Skeletal muscle satellite cell (primary cell): ENCODE measurements around the gene TRIM29.

GRCh38 chr11:119300122-119300963 lies 16.6 kb downstream of the MCAM start:
- CAGE, long polyA plus RNA = no peak

DNA sequence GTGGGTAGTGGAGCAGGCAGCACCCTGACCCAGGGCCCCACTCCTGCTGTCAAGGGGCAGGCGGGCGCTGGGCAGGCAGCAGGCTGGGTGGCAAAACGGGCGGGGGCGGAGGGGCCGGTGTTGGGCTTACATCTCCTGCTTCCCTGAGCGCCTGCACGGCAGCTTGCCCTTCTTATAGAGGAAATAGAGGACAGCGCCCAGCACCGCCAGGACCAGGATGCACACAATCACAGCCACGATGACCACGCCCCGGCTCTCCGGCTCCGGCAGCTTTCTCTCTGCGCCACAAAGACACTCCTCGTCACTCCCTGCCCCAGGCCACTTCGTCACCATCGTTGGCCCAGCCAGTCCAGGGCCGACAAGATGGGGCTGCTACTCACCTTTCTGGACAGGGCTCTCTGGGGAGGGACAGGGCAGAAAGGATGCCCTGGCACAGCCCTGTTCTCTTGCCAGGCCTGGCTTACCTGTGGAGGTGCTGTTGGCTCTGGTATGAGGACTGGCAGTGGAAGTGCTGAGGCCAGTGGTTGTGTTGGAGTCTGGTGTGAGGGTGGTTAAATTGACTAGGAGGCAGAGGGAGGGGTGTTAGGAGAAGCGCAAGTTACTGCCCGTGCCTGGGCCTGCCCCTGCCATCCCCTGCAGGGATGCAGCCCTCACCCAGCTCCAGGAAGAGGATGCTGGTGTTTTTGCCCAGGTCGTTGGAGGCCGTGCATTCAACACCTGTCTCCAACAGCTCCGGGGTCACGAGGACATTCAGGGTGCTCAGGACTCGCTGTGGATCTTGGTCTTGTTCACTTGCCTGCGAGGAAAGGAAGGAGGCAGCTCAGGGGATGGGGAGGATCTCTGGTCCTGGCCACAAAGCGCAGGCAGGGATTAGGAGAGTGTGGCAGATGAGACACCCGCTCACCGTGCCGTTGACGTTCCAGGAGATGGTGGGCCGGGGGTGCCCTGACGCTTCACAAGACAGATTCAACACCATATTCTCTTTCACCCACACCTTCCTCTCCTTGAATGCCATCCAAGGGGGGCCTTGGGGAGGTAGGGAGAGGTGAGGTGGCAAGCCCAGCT lies 6.0 kb downstream of the MCAM start:
- CAGE, long polyA plus RNA = no peak

DNA sequence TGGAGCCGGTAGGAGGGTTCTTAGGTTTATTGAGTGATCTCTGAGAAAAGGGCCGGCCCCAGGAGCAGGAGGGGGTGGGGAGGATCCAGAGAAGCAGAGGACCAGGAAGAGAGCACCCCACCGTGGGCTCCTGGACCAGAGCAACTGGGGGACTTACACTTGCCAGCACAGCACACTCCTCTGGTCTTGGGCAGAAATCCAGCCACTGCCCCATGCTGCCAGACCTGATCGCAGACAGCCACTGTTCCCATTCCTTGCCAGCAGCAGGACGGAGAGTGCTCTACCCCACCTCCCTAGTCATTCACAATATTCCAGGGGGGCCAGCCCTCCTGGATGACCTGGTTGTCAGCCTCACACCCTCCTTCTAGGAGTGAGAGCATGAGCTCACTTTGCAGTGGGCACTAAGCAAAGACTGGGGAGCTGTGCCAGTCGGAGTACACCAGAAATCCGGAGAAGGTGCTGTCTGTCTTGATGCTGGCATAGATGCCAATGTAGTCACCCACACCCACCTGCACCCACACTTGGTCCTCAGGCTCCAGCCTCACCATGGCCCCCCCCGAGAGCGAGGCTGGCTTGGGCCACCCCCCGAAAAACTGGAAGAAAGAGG lies 1.6 kb downstream of the C1QTNF5 start:
- CAGE, long polyA plus RNA = no peak

DNA sequence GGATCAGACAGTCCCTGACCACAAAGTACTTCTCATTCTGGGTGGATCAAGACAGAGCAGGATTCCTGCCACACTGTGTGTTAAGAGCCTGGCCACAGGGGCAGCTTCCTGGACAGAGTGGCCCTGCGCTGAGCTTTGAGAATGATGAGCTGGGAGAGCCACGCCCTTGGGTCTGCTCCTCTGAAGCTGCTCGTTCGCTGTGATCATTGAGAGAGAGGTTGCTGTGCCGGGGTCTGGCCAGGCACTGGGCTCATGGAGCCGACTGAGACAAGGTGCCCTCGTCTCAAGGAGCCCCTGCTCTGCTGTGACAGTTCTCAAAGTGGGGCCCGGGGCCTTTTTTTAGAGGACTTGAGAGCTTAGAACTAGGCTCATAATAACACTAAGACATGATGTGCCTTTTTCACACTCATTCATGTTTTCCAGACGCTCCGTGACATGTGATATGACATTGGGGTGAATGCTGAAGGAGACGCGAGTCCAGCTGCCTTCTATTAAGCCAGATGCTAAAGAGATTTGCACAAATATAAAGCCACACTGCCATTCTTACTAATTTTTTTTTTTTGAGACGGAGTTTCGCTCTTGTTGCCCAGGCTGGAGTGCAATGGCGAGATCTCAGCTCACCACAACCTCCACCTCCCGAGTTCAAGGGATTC lies 1.6 kb upstream of the MFRP start:
- CAGE, long polyA plus RNA = no peak

DNA sequence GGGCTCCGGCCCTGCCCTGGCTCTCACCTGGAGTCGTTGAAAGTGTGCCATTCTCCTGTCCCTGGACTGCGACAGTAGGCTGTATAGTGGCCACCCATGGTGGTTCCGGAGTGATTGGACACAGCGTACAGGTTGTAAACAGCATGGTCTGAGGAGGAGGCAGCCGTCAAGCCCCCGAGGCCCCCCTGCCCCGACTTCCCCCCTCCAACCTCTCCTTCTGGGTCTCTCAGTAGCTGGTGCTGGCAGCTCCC lies 10.6 kb upstream of the MFRP start:
- CAGE, long polyA plus RNA = no peak

DNA sequence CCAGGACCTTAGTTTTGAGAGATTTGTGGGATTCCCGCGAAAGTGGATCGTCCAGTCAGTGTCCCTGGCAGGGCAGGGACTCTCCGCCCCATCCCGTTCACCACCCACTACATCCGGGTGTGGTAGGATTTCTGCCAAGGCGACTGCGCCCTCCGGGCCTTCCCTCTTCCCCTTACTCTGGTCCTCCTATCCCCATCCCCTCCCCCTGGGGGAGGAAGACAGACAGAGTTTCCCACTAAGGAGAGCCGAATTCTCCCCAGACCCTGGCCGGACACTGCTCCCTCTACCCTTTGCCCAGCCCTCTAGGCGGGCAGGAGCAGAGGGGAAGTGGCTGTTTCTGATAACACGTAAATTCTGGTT lies 949 bp upstream of the NECTIN1 start:
- CAGE, long polyA plus RNA = no peak

DNA sequence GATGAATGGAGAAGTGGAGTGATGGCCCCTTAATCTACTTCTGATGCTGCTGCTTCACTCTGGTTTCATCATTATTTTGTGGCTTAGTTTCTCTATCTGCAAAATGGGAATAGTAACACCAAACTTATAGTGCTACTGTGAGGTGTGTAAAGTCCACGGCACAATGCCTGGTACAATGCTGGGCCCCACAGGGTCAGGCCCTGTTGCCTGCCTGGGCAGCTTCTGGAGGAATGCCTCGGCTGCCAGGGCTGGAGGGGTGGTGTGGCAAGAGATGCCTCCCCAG lies 10.8 kb upstream of the NECTIN1 start:
- CAGE, long polyA plus RNA = no peak

- CAGE, long polyA plus RNA = no peak
Observed at GRCh38 chr11:119779676-119780190, 50.7 kb upstream of the NECTIN1 start.

GRCh38 chr11:119780272-119780535 lies 51.2 kb upstream of the NECTIN1 start:
- CAGE, long polyA plus RNA = no peak

DNA sequence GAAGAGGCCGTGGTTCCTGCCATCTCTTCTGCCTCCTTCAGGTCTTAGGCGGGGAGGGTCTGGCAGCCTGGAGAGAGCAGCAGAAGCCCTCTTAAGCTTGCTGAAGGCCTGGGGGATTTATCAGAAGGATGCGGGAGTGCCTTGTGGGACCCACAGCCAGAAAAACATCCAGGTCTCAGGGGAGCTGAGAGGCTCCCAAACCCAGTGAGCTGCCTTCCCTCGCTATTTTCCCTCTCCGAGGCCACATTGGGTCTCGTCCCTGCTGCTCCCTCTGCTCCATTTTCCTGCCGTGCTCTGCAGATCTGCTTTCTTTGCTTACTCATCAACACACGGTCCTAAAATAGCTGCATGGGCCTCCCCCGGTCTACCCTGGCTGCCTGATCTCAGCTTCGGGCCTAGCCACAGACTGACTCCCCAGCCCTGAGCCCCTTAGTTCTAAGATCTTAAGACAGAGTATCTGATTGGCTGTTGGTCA lies 53.5 kb upstream of the NECTIN1 start:
- CAGE, long polyA plus RNA = no peak

DNA sequence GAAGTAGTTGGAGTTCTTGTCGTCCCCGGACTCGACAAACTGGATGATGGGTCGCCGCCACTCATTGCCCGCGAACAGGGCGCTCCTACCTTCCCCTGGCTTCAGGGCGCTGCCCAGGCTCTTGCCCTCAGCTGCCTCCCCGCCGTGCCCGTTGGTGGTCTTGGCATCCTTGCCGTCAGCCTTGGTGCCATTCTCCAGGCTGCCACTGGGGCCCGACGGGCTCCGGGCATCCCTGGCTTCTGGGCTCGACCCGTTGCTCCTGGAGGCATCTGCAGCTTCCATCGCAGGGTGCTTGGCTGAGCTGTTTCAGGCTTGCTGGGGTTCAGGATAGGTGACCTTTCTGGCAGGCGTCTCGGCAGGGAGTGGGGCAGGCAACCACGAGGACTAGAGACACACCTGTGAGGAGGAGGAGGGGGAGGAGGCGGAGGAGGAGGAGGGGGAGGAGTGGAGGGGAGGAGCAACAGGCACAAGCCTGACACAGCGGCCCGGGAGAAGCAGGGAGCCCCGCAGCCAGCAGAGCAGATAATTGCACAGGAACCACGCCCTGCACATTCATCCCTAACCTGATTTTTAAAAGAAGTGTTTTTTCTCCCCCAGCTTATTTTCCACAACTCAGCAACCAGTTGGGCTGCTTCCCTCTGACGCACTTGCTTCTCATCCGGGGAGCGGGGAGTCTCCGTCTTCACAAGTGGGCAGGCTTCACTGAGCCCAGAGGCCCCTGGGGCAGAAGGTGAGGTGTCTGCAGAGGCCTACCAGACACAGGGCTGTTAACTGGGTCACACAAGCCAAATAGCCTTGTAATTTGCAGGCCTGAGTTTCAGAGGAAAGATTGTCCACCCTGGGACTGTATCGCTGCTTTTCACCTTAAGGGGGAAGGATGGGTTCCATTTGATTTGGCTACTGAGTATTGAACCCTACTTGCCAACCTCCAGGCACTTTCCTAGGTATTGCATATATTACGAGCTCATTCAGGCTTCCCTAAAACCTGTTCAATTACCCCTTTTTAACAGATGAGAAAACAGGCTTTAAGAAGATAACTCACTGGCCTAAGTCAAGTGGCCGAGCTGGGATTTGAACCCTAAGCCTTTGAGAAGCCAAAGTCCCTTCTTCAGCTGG lies at the start of gene TRIM29:
TRIM29 (minus strand) TSS at position 364 of the 1,116 bp plus-strand sequence.
- CAGE, long polyA plus RNA = no peak

DNA sequence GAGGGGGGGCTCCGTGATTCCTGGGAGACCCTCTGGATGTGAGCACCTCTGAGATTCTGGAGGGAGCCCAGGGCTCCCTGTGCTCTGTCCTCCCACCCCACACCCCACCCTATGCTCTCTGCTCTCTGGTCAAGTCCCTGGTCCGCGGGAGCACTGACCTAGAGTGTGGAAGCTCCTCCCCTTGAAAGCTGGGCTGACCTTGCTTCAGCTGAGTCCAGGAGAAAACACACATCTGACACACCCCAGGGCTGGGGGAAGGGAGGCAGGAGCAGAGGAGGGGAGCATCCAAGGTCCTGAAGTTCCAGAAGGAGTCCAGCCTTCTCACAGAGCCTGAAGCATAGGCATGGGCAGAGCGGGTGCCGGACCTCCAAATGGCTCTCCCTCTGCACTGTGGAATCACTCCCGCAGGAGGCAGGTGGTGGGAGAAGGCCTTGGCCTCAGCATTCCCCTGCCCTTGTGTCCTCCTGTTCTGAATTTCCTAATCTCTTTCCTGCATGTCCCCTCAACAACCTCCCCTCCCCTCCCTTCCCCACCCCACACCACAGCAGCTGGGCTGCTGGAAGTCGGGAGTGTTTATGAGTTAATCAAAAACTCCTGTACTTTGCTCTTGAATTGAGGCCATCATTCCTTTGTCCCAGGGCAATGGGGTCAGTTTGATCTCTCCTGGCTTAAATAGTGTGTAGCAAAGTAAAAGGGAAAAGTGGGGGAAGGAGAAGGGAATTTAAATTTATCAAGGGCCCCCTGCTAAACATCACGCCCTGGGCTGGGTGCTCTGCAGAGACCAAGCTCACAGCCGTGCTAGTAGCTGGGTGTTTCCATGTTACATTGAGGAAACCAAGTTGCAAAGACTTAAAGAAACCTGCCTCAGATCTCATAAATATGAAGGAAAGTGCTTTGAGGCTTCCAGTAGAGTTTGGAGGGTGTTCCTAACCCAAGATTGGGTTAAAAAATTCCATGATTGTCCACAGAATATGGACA lies 25.5 kb upstream of the OAF start:
- CAGE, long polyA plus RNA = no peak

GRCh38 chr11:120186567-120187791 lies 23.9 kb upstream of the OAF start:
- CAGE, long polyA plus RNA = no peak

GRCh38 chr11:120213210-120213793 lies 2.5 kb downstream of the OAF start:
- CAGE, long polyA plus RNA = no peak

DNA sequence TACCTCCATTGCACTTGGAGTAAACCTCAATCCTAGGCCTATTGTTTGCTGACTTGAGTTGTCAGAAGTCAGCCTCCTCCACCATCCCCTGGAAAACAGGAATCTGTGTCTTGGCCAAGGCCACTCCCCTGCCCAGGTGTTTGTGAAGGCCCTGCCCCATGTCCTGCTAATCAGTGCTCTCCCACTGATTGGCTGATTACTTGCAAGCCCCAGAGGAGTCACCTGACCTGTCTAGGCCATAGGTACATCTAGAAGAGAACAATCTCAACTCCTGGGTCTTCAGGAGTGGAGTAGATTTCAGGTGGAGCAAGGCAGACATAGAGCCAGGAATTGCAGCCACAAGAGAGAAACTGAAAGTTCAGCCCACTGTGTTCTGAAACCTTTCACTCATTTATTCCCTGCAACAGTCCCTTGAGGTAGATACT lies 10.3 kb downstream of the OAF start:
- CAGE, long polyA plus RNA = no peak

DNA sequence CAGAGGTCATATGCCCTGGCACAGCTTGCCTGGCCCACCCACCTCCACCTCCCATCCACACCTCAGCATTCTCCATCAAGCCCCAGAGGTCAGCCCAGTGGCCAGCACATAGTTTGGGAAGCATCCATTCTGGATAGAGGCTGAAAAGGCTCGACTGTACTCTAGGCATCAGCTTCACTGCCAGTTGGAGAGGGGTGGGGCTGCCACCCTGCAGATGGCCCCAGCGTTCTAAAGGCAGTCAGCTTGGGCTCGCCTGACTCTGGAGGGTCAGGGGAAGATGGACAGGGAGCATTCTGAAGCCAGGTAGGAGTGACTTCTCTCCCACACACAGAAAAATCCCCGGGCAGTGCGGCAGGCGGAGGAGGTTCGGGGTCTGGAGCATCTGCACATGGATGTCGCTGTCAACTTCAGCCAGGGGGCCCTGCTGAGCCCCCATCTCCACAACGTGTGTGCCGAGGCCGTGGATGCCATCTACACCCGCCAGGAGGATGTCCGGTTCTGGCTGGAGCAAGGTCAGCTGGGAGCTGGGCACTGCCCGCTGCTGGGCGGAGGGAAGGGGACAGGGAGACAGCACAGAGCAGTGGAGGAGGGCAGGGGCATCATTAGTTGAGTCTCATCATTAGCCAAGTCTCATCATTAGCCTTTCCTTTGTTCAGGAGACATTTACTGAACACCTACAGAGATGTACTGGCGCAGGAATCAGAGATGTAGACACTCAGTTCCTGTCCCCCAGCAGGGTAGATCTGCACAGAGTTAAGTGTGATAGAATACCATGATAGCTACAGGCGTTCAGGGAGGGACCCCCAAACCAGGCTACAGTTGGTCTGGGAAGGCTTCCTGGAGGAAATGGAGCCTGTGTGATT lies 13.2 kb upstream of the POU2F3 start:
- CAGE, long polyA plus RNA = no peak

DNA sequence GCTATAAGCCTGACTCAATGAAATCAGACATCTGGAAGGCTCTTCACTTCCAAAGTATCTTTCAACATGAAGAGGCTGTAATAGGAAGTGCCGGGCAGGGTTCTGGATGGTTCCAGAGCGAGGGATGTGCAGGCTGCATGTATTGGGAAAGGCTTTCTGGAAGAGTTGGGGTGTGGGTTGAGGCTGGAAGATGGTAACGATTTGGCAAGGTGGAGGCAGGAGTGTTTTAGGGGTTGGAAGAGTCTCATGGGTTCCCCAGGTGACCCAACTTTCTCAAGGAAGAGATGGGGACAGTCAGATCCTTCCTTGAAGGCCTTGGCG lies 9.5 kb upstream of the POU2F3 start:
- CAGE, long polyA plus RNA = no peak

DNA sequence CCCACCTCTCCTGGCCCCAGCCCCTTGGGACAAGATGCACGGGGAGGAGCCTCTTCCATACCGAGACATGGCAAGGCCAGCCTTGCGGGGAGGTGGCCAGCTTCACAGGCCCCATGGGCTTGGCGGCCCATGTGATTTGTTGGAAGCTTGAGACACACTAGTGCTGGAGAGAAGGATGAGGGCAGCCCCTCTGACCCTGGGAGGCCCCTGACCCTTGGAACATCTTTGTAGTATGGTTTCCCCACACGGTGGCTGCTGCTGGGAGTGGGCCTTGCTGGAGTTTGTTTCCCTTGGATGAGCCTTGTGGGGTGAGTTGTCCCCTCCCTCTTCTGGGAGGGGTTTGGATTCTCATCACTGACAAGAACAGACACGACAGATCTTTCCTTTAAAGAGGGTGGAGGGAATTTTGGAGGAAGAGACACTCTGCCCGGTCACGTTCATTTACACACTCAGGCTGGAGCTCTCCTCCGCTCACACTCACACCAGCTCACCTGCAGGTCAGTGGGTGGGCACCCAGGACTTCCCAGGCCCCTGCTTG lies 31.6 kb downstream of the POU2F3 start:
- CAGE, long polyA plus RNA = no peak

GRCh38 chr11:120336618-120337309 lies 551 bp downstream of the ARHGEF12 start:
- CAGE, long polyA plus RNA = no peak

DNA sequence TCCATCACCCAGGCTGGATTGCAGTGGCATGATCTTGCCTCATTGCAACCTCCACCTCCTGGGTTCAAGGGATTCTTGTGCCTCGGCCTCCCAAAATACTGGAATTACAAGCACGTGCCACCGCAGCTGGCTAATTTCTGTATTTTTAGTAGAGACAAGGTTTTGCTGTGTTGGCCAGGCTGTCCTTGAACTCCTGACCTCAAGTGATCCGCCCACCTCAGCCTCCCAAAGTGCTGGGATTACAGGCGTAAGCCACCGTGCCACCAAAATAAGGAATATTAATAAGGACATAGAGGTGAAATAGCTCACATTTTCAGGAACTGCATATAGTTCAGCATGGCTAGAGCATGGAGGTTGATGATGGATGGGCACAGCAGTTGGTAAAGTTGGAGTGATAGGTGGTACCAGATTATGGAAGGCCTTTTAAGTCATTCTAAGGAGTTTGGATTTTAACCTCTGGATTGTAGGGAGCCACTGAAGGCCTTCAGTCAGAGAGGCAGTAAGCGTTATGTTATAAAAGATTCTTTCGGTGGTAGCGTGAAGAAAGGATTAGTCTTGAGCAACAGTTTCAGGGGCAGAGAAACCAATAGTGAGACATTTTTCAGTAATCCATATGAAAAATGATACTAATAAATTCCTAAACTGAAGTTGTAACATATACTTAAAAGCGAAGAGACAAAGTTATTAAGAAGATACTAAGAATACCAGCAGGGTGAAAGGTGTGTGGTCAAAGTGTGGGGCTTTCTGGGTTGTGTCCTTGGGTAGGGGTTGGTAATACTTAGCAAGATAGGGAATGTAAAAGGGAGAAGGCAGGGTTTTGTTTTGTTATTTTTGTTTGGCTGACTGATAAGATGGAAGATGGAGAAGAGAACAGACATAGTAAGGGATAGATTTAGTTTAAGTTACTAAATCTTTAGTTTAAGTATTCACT lies 21.7 kb downstream of the ARHGEF12 start:
- CAGE, long polyA plus RNA = no peak